NALM6 (cell line): ENCODE measurements around the gene ZZZ3.

- PRO-cap, result no peak
These were observed 4.6 kb upstream of the LRRC40 start for GRCh38 chr1:70209995-70210299.

GRCh38 chr1:70220791-70221185 is 392 bp upstream of the SRSF11 start:
- PRO-cap, result no peak

DNA sequence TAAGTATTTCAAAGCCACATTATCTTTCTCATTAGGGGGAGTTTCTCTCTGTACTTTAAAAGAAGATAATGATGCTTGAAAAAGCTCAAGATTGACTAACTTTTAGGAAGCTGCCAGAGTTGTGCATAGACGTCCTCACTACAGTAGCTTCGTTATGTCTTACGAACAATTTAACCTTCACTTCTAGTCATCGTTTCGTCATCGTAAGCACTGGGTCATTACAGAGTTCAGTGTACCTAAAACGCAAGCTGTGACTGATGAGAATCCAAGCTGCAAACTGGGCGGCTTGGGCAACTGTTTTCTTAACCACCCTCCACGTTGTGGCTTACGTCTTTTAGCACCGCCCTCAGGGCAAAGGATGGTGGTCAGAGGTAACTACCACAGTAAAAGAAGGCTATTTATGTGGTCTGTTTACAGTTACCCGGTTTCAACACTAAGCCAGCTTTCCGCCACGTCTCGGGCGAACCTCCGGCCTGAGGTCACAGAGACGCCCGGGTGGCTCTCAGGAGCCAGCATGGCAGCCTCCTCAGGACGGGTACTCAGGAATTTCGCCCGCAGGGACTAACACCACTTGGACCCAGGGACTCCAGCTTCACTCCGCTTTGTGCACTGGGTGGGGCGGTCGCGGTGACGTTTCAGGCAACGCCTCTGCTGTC is 447 bp upstream of the CTH start:
- PRO-cap, result bidirectional peak, plus-strand start at position 349 of the sequence, minus-strand start at position 279 of the sequence; bidirectional peak, plus-strand start outside the sequence, minus-strand start at position 582 of the sequence

DNA sequence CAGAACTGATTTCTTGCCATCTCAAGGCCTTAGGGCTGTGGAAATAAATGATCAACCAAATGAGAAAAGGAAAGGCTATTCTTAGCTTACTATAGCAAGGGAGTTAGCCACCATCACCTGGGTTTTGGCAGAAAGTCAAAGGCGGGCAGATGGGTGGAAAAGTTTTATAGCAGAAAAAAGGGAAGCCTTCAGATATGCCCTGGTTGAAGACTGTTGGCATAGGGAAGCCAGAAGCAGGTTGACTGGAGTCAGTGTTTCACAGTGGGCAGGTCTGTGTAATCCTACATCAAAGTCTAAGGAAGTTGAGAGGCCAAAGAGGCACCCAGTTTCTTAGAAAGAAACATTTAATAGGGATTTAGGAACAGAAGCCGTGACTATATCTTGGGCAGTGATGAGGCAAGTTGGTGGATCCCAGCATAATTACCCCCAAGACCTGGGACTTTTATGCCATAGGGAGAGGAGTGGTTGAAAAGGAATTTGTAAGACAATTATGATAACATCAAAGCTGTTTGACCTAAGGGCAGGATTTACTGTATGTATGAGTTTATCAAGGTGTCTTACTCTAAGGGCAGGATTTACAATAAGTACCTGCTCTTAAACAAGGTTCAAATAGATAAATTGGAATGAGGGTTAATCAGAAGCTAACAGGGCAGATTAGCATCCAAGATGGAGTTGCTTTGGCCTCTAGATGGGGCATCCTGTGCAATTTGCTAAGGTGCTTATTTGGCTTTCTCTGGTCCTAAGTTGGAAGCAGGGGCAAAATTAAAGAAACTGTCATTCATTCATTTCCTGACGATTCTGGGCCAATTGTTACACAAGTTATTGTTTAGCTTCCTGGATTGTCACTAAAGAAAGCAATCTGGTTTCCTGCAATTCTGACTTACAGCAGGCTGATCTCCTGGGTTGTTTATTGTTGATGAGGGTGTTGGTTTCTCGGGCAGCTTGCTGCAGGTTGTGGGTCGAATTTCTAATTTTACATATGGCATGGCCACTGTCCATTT is 30.0 kb downstream of the CTH start:
- PRO-cap, result no peak

DNA sequence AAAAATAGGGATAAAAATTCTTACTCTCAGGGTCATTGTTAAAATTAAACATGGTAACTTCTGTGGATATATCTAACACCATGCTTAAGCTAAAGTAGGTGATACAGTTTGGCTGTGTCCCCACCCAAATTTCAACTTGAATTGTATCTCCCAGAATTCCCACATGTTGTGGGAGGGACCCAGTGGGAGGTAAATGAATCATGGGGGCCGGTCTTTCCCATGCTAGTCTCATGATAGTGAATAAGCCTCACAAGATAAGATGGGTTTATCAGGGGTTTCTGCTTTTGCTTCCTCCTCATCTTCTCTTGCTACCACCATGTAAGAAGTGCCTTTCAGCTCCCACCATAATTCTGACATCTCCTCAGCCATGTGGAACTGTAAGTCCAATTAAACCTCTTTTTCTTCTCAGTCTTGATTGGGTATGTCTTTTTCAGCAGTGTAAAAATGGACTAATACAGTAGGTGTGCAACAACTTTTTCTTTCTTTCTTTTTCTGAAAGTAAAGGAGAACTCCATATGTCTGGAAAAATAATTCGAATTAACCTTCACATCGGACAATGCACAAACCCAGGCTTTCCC is 100.4 kb downstream of the PTGER3 start:
- PRO-cap, result no peak

GRCh38 chr1:74733722-74734160 is 789 bp downstream of the TYW3 start:
- PRO-cap, result unidirectional peak, minus-strand start at chr1:74733849; unidirectional peak, minus-strand start at chr1:74733885

DNA sequence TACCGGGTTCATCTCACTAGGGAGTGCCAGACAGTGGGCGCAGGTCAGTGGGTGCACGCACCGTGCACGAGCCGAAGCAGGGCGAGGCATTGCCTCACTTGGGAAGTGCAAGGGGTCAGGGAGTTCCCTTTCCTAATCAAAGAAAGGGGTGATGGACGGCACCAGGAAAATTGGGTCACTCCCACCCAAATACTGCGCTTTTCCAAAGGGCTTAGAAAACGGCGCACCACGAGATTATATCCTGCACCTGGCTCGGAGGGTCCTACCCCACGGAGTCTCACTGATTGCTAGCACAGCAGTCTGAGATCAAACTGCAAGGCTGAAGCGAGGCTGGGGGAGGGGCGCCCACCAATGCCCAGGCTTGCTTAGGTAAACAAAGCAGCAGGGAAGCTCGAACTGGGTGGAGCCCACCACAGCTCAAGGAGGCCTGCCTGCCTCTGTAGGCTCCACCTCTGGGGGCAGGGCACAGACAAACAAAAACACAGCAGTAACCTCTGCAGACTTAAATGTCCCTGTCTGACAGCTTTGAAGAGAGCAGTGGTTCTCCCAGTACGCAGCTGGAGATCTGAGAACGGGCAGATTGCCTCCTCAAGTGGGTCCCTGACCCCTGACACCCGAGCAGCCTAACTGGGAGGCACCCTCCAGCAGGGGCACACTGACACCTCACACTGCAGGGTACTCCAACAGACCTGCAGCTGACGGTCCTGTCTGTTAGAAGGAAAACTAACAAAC is 46.5 kb upstream of the ACADM start:
- PRO-cap, result no peak

GRCh38 chr1:76068598-76069106 is 5.9 kb upstream of the ST6GALNAC3 start:
- PRO-cap, result no peak

GRCh38 chr1:76460233-76460490 is 385.6 kb downstream of the ST6GALNAC3 start:
- PRO-cap, result no peak

DNA sequence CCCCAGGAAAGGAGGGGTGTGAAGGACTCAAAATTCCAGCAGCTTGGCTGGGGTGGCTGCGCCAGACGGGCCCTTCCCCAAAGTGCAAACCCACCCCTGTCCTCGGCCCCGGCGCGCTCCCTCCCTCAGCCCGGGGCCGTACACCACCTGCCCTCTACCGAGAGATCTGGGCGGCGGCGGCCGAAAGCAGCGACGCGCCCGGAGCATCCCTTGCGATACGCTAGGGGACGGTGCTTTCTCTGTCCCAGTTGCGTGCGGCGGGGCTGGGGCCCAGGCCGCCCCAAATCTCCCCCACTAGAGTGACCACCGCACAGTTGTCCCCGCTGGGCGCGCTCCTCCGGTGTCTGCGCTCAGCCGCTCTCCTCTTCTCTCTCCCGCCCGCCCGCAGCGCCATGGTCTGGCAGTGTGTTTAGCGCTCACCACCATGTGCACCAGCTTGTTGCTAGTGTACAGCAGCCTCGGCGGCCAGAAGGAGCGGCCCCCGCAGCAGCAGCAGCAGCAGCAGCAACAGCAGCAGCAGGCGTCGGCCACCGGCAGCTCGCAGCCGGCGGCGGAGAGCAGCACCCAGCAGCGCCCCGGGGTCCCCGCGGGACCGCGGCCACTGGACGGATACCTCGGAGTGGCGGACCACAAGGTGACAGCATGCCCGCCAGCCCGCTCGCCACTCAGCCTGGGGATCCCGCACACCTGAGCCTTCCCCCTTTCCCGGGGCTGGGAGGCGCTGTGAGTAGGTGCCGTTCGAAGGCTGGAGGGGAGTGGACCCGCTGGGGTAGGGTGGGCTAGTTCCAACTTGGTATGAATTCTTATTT is 1.0 kb downstream of the ST6GALNAC5 start:
- PRO-cap, result no peak

DNA sequence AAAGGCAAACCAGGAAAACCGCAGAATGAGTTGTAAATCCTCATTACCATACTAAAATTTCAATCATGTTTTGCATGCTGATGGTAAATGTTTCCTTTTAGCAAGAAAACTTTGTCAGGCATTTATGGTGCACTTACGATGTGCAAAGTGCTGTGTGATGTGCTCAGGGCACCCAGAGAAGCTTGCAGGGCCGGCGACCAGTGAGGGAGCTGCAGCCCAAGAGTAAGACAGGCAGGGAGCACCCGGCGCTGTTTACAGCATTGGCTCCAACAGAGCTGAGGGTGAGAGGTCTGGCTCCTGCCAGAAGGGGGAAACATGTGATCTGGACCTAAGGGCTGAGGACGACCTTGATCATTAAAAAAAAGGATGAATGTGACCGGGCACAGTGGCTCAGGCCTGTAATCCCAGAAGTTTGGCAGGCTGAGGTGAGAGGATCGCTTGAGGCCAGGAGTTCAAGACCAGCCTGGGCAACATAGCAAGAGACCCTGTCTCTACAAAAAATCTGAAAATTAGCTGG is 167.0 kb downstream of the ZZZ3 start:
- PRO-cap, result no peak

DNA sequence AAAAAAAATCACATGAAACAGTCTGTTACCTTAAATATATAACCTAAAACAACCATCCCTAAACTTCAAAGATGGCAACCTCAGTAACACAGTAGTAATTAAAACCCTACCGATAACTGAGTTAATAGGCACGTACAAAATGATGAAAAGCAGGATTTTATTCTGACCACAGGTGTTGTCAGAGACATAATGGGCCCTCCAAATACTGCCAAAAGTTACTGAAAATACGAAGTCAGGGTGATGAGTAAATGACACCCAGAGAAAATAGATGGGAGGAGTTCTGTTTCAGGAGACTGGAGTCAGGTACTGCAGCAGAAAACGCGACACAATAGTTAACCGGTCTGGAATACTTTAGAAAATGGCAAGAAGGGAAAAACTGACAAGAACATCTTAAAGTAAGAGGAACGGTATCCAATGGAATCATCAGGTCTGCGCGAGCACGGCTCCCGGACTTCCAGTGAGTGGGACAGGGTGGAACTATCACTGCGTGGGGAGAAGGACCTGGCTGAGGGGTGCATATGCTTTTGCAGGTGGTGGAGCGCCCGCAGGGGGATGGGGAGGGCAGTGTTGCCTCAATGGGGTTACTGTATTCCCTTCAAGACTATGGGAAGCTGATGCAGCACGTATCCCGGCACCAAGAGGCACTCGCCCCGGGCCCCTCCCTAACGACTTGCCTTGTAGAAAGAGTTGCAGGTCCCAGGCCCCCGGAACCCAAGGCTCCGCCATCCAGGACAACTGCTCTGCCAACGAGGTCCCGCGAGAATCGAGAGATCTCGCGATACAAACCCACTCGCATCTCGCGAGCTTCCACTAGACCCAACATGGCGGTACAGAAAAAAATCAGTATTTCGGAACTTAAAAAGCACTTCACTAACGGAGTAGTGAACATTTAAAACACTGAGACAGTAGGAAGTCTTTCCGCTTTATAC is at the start of gene ZZZ3:
ZZZ3 (minus strand) TSS at position 748 of the 929 bp plus-strand sequence.
- PRO-cap, result unidirectional peak, plus-strand start at position 277 of the sequence; bidirectional peak, plus-strand start at position 813 of the sequence, minus-strand start at position 737 of the sequence

DNA sequence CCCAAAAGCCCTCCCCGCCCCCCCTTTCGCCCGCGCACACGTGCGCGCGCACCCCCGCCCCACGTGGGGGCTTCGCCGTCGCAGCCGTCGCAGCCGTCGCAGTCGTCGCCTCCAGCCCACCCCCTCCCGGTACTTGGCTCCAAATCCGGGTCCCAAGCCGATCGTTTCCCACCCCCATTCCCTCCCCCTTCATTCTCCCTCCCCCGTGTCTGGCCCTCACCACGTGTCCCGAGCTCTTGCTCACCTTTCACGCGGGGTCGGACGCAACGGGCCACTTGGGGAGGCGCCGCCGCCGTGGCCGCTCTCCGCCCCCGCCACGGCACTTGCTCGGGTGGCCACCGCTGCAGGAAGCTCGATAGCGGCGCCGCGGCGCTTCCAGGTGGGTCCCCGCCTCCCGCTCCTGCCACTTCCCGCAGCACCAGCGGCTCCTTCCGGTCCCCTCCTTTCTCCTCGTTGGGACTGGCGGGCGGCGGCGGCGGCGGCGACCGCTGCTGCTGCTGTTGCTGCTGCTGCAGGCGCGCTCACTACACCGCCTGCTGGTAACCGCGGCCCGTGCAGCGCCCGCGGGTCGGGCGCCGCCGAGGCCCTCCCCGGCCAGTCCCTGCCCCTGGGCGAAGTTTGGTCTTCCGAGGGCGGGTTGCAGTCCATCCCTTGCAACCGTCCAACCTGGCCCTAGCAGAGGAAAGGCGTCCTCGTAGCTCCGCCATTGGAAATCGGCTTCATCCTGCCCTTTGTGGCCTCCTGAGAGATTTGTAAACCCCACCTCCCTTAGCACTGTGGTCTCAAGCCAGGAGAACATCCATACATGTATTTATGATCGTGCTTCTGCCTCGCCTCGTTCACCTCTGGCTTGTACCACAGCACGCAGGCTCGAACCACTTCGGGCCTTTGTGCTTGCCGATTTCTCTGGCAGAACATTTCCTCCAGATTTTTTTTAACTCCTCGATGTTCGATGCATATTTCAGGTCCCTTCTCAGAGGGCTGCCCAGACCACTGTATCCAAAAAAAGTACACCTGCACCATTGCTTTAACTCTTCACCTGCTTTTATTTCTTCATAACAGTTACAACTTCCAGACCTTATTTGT is 903 bp upstream of the ZZZ3 start:
- PRO-cap, result bidirectional peak, plus-strand start at position 39 of the sequence, minus-strand start outside the sequence; bidirectional peak, plus-strand start at position 243 of the sequence, minus-strand start at position 135 of the sequence; bidirectional peak, plus-strand start at position 524 of the sequence, minus-strand start at position 381 of the sequence; bidirectional peak, plus-strand start at position 838 of the sequence, minus-strand start at position 847 of the sequence

GRCh38 chr1:77686811-77687555 is 4.5 kb upstream of the ZZZ3 start:
- PRO-cap, result no peak

GRCh38 chr1:77757650-77758081 is 2.0 kb downstream of the USP33 start:
- PRO-cap, result no peak

DNA sequence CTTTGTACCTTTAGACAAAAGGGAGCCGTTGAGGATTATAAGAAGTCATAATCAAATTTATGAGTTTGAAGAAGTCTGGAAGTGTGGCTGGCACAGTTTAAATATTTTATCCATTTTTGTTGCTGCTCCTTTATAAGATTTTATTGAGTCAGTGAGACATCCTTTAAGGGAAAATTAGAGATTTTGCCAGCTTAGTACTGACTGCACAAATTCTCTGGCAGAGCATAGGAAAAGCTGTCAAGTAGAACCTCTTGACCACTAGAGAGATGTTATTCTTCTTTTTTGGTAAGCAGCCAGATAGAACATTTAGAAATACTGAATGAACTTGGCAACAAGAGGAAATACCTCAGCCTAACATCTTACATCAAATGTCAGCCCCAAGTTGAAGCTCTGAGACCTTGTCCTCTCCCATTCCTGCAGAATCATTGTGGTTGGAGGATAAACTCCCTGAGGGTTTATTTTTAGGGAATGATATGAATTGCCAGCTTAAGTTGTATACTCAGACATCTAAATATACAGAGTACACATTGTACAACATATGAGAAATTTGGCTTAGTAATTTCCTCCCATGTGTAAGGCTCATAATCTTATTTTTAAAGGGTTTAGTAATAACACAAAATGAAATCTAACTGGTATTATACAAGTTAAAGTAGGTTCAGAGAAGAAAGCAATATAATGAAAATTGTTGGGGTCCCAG is 53.5 kb downstream of the MIGA1 start:
- PRO-cap, result no peak

DNA sequence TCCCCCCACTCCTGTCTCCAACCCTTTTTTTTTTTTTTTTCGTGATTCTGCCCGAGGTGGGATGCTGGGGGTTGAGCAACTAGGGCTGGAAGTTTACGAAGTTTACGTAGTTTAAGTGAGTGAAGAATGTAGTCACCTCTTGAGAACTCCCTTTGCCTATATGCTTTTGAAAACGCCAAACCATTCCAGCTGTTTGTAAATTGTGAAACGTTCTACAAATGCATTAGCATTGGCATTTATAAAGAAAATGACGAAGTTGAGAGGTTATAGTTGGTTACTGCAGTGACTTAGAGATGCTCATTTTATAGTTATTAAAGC is 867 bp downstream of the NEXN start:
- PRO-cap, result no peak

- PRO-cap, result no peak
These were observed 39.0 kb downstream of the NEXN start for GRCh38 chr1:77927405-77927881.

- PRO-cap, result no peak
These were observed 7.3 kb upstream of the GIPC2 start for GRCh38 chr1:78038587-78038839.

DNA sequence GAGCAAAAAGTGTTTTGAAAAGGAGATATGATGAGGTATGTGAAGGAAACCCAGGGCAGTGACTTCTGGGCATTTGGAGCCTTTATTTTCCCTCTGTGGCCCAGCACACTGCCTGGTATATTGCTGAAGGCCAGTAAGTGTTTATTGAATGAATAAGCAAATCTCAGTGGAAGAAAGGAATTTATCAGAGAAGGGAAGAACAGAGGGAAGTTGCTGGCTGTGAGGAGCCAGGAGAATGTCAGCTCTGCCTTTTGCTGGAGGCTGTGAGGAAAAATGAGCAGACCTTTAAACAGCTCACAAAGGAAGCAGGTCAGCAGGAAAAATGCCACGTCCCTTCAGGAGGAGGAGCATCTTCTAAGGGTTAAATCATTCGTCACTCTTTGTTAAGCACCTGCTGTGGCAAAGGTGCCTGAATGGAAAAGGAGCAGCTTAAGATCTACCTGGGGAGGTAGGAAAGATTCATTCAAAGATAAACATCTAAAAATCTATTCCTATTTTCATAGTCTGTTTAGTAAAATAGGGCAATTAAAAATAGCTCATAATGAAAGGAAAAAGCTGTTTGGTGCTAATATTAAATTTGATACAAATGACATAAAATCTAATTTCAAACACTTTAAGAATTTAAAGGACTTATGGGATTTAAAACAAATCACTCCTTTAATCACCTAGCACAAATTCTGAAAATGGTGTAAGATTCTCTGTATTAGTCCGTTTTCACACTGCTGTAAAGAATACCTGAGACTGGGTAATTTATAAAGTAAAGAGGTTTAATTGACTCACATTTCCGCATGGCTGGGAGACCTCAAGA is 76.1 kb downstream of the GIPC2 start:
- PRO-cap, result no peak